ENCODE measurements around the genes WIPF2 and TNS4.

DNA sequence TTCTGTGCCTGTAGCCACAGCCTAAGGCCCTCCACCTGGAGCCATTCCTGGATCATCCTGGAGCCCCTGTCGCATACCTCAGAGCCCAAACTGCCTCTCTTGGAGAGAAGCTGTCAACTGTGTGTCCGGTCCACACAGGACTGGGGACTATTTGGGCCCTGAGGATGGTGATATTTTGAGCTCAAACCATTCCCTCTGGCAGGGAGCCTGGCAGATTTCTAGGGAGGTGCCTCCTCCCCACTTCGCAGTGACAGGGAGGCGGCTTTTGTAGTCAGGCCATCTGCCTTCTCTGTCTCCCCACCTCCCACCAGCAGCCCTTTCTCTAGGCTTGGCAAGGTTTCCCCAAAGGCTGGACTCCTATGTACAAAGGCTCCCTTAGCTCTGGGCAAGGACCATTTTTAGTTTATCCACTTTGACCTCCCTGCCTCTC, 2.4 kb upstream of the MED24 start:
- PRO-cap: no peak
CAGE:
- cytosol, long polyA minus RNA: no peak
- cytosol, long polyA plus RNA: no peak
- long polyA plus RNA: no peak
- nucleus, long polyA minus RNA: no peak
- nucleus, long polyA plus RNA: no peak

- PRO-cap: bidirectional peak, plus-strand start at chr17:40058635, minus-strand start at chr17:40058551
CAGE:
- cytosol, long polyA minus RNA: no peak
- cytosol, long polyA plus RNA: no peak
- long polyA plus RNA: no peak
- nucleus, long polyA minus RNA: no peak
- nucleus, long polyA plus RNA: no peak
Measured at GRCh38 chr17:40058388-40058845, 4.2 kb upstream of the MED24 start.

- PRO-cap: no peak
CAGE:
- cytosol, long polyA minus RNA: no peak
- cytosol, long polyA plus RNA: no peak
- long polyA plus RNA: no peak
- nucleus, long polyA minus RNA: no peak
- nucleus, long polyA plus RNA: no peak
Measured at GRCh38 chr17:40068178-40068671, 5.5 kb downstream of the THRA start.

GRCh38 chr17:40070831-40071330, 8.1 kb downstream of the THRA start:
- PRO-cap: no peak
CAGE:
- cytosol, long polyA minus RNA: no peak
- cytosol, long polyA plus RNA: no peak
- long polyA plus RNA: no peak
- nucleus, long polyA minus RNA: no peak
- nucleus, long polyA plus RNA: no peak

GRCh38 chr17:40090173-40091081, 10.0 kb downstream of the NR1D1 start:
- PRO-cap: no peak
CAGE:
- cytosol, long polyA minus RNA: start-site peak on the plus strand at chr17:40090228-40091205, 9 reads
- cytosol, long polyA plus RNA: no peak
- long polyA plus RNA: no peak
- nucleus, long polyA minus RNA: no peak
- nucleus, long polyA plus RNA: no peak

GRCh38 chr17:40091369-40092341, 8.7 kb downstream of the NR1D1 start:
- PRO-cap: no peak
CAGE:
- cytosol, long polyA minus RNA: no peak
- cytosol, long polyA plus RNA: no peak
- long polyA plus RNA: no peak
- nucleus, long polyA minus RNA: no peak
- nucleus, long polyA plus RNA: no peak

- PRO-cap: no peak
CAGE:
- cytosol, long polyA minus RNA: no peak
- cytosol, long polyA plus RNA: start-site peak on the plus strand at chr17:40123235-40123252, 44 and 76 reads in 2 replicates
- long polyA plus RNA: no peak
- nucleus, long polyA minus RNA: start-site peak on the plus strand at chr17:40123236-40123252, 22 reads; start-site peak on the plus strand at chr17:40123498-40123531, 8 reads
- nucleus, long polyA plus RNA: start-site peak on the plus strand at chr17:40122699-40123252, 128 and 94 reads in 2 replicates
Measured at GRCh38 chr17:40122918-40123592, 1.3 kb downstream of the MSL1 start.

DNA sequence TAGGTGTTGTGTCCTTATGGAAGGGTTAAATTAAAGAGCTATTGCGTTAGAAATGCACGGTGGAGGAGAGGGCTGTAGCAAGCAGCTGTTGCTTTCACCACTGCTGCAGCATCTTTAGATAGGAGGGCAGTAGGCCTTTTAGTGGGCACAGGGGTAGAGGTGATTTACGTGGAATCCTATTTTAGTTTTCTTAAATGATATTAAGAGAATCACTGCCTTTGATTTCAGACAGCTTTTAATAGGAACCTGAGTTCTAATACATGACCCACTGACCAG, 1.9 kb downstream of the MSL1 start:
- PRO-cap: no peak
CAGE:
- cytosol, long polyA minus RNA: no peak
- cytosol, long polyA plus RNA: no peak
- long polyA plus RNA: no peak
- nucleus, long polyA minus RNA: no peak
- nucleus, long polyA plus RNA: no peak

DNA sequence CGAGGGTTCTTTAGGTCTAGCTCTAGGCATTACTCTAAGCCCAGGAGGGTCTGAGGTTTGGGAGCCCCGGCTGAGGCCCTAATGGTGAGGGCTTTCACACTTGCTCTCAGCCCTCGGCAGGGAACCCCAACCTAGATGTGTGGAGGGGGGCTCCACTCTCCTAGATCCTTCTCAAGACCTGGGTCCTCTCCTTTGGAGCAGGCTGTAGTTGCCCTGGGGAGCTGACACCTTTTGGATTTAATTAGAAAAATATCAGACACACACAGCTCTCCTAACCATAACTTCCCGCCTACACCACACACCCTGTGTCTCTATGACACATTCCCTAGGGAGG, 2.4 kb downstream of the RAPGEFL1 start:
- PRO-cap: no peak
CAGE:
- cytosol, long polyA minus RNA: no peak
- cytosol, long polyA plus RNA: no peak
- long polyA plus RNA: no peak
- nucleus, long polyA minus RNA: no peak
- nucleus, long polyA plus RNA: no peak

DNA sequence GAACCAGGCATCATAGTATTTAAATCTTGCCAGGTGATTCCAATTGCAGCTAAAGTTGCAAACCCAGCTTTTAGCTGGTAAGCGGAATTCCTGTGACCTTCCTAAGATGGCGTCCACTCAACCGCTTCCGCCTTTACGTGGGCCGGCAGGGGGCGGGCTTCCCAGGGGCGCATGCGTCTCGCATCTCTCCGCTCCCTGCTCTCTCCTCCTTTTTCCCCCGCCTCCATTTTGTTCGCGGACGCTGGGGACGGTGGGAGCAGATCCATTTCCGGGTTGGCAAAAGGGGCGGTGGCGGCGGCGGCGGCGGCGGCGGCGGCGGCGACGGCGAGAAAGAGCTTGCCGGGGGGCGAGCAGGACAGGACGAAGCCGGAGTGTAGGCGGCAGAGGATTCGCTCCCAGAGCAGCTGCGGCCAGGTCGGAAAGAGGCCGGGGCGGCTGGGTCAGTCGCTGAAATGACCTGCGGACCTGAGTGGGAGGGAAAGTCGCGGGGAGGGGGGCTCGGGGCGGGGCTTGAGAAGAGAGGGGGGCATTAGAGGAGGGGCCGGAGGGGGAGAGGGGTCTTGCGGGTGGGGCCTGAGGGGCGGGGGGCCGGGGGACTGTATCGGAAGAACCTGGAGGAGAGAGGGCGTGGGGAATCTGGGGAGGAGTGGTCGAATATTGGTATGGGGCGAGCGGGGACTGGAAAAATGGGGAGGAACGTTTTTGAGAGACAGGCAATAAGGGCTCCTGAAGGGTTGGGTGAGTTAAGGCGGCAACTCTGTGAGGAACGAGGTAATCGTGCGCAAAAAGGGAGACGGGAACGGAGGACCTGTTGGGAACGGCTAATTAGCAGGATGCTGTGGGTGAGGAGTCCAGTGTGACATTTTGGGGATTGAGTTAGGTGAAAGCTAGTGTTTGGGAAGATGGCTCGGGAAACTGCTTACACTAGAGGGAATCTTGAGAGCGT, at the start of gene WIPF2:
TSS of gene WIPF2 (plus strand) at position 226 of the 946 bp plus-strand sequence.
- PRO-cap: bidirectional peak, plus-strand start at position 226 of the sequence, minus-strand start at position 129 of the sequence; bidirectional peak, plus-strand start at position 774 of the sequence, minus-strand start at position 638 of the sequence
CAGE:
- cytosol, long polyA minus RNA: start-site peak on the plus strand centred at position 281 of the sequence, 155 bp wide, 61 reads
- cytosol, long polyA plus RNA: no peak
- long polyA plus RNA: start-site peak on the plus strand centred at position 289 of the sequence, 128 bp wide, 263 and 251 reads in 2 replicates
- nucleus, long polyA minus RNA: start-site peak on the plus strand centred at position 354 of the sequence, 20 bp wide, 29 reads; start-site peak on the plus strand centred at position 637 of the sequence, 41 bp wide, 36 reads; start-site peak on the plus strand centred at position 753 of the sequence, 44 bp wide, 18 reads
- nucleus, long polyA plus RNA: start-site peak on the plus strand centred at position 248 of the sequence, 57 bp wide, 96 and 84 reads in 2 replicates; start-site peak on the plus strand centred at position 362 of the sequence, 37 bp wide, 21 and 24 reads in 2 replicates; start-site peak on the plus strand centred at position 617 of the sequence, 67 bp wide, 49 and 45 reads in 2 replicates

DNA sequence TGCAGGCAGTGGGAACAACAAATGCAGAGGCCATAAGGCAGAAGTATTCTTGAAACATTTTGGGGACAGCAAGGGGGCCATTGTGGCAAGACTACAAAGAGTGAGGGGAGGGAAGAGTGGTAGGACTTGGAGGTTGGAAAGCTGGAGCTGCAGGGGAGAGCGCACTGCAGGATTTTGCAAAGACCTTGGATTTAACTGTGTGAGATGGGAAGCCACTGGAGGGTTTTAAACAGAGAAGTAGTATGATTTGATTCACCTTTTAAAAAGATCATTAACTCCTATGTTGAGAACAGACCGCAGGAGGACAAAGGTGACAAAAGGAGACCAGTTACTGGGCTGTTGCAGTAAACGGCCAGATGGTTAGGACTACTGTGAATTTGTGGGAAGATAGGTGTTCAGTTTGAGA, 22.1 kb upstream of the CDC6 start:
- PRO-cap: no peak
CAGE:
- cytosol, long polyA minus RNA: no peak
- cytosol, long polyA plus RNA: no peak
- long polyA plus RNA: no peak
- nucleus, long polyA minus RNA: no peak
- nucleus, long polyA plus RNA: no peak

DNA sequence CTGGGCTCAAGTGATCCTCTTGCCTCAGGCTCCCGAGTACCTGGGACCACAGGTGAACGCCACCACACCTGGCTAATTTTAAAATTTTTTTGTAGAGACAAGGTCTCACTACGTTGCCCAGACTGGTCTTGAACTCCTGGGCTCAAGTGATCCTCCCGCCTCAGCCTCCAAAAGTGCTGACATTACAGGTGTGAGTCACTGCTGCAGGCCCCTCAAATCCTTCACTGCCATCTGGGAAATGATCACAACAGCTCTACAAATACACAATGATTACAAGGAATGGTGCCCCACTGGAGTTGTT, 923 bp upstream of the IGFBP4 start:
- PRO-cap: no peak
CAGE:
- cytosol, long polyA minus RNA: no peak
- cytosol, long polyA plus RNA: no peak
- long polyA plus RNA: no peak
- nucleus, long polyA minus RNA: no peak
- nucleus, long polyA plus RNA: no peak

- PRO-cap: no peak
CAGE:
- cytosol, long polyA minus RNA: no peak
- cytosol, long polyA plus RNA: no peak
- long polyA plus RNA: no peak
- nucleus, long polyA minus RNA: no peak
- nucleus, long polyA plus RNA: no peak
Measured at GRCh38 chr17:40490289-40491381, 10.8 kb downstream of the TNS4 start.

GRCh38 chr17:40501493-40501946, at the start of gene TNS4:
TSS of gene TNS4 (minus strand) at chr17:40501623.
- PRO-cap: no peak
CAGE:
- cytosol, long polyA minus RNA: no peak
- cytosol, long polyA plus RNA: no peak
- long polyA plus RNA: no peak
- nucleus, long polyA minus RNA: no peak
- nucleus, long polyA plus RNA: no peak

DNA sequence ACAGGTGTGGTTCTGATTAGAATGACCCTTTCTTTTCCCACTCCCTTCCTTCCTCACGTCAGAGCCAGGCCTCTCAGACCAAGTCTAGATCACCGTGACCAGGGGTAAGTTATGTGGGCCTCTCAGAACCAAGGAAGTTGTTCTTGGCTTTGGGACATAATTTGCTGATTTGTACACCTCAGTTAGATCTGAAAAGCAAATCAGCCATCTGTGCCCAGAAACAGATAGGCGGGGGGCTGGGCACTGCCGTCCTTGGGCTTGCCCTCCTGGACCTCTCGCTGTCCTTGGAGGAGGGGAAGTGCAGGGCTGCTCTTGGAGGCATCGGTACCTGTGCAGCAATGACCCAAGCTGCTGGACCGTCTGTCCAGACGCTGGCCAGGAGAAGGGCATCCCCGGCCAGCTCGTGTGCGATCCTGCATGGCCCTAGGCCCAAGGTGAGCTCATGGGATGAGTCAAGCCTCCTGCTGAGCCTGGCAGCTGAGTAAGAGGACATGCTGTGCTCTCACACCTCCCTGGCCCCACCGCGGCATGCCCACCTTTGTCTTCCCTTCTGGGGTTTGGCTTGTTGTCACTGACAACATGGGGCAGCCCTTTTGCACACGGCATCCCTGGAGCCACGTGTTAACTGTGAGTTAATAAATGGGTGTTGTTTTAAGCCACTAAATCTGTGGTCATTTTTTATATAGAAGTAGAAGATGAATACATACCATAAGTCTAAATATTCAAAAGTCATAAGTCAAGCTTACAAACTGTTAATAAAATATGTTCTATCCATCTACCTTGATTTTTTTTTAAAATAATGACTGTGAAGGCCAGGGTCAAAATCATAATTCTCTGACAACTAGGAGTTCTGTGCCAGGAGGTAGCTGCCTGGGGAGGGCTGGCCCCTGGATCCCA, 8.8 kb upstream of the TNS4 start:
- PRO-cap: no peak
CAGE:
- cytosol, long polyA minus RNA: no peak
- cytosol, long polyA plus RNA: no peak
- long polyA plus RNA: no peak
- nucleus, long polyA minus RNA: no peak
- nucleus, long polyA plus RNA: no peak

DNA sequence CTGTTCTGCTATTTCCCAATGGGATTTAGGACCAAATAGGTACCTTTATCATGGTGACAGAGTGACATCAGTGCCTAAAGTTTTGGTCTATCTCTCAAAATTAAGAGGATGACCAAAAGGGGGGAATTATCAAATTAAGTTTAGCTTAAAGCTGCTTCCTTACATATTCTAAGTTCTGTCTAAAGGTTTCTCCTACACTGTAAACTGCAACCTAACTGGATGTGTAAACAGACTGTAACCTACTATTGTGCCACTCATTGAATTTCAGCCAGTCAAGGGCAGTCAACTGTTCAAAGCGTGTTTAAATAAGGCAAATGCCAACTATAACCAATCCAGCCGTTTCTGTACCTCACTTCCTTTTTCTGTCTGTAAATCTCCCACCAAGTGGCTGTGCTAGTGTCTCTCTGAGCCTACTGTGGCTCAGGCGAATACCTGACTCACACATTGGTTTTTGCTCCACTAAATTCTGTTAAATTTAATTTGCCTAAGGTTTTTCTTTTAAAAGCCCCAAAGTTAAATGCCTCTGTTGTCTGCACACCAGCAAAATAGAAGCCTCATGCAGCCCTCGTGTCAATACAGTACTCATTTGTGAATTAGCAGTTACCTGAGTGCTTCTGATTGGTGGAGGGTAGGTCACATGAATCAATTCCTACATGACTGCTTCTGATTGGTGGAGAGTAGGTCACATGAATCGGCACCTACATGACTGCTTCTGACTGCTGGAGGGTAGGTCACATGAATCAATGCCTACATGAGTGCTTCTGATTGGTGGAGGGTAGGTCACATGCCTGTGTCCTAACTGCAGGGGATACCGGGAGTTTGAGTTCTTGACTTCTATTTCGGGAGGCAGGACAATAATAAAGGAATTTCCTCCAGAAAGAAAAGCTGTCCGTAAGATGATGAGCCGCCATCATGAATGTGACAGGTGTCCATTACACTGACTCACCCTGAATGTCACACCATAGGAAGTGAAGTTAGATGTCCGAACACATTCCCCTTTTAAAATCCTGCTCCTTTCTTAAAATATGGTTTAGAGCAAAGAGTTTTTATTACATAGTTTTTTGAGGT, 31.1 kb upstream of the CCR7 start:
- PRO-cap: no peak
CAGE:
- cytosol, long polyA minus RNA: no peak
- cytosol, long polyA plus RNA: no peak
- long polyA plus RNA: no peak
- nucleus, long polyA minus RNA: no peak
- nucleus, long polyA plus RNA: no peak

GRCh38 chr17:40602601-40603294, 37.5 kb upstream of the CCR7 start:
- PRO-cap: no peak
CAGE:
- cytosol, long polyA minus RNA: no peak
- cytosol, long polyA plus RNA: no peak
- long polyA plus RNA: no peak
- nucleus, long polyA minus RNA: no peak
- nucleus, long polyA plus RNA: no peak

GRCh38 chr17:40608485-40609003, 39.1 kb downstream of the SMARCE1 start:
- PRO-cap: no peak
CAGE:
- cytosol, long polyA minus RNA: no peak
- cytosol, long polyA plus RNA: no peak
- long polyA plus RNA: no peak
- nucleus, long polyA minus RNA: no peak
- nucleus, long polyA plus RNA: no peak

DNA sequence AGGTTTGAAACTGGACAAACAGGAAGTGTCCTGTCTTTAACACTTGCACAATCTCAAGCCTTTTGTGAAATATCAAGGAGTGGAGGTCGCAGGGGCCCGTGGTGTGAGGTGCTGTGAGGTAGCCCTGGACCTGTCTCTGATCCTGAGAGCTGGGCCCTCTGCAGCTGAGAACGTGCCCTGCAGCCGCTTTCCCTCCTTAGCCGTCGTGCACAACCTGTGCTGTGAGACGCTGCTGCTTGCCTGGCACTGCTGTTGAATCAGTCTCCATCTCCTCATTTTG, 29.9 kb downstream of the SMARCE1 start:
- PRO-cap: no peak
CAGE:
- cytosol, long polyA minus RNA: no peak
- cytosol, long polyA plus RNA: no peak
- long polyA plus RNA: no peak
- nucleus, long polyA minus RNA: no peak
- nucleus, long polyA plus RNA: no peak

GRCh38 chr17:40647981-40649265, 805 bp upstream of the SMARCE1 start:
- PRO-cap: bidirectional peak, plus-strand start at chr17:40648080, minus-strand start at chr17:40648292; bidirectional peak, plus-strand start at chr17:40648535, minus-strand start at chr17:40648654
CAGE:
- cytosol, long polyA minus RNA: no peak
- cytosol, long polyA plus RNA: no peak
- long polyA plus RNA: no peak
- nucleus, long polyA minus RNA: no peak
- nucleus, long polyA plus RNA: no peak